Metastatic Liver Carcinoma in the Lung (tissue), 2 donors: ENCODE data around the genes DEFB129, TBC1D20 and TMEM74B.

DNA sequence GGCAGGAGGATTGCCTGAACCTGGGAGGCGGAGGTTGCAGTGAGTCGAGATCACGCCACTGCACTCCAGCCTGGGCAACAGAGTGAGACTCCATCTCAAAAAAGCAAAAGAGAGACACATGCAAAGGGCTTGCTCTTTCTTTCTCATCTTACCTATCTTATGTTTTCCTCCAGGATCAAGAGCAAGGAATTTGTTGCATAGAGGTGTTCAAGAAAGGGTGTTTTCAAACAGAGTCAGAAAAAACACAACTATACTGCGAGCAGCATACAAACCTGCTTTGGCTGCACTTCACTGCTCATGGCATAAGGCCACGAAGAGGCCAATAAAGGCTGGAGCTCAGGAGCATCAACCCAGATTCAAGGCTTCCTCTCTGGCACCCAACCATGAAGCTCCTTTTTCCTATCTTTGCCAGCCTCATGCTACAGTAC is at the start of gene DEFB129:
Gene DEFB129 (plus strand): TSS at position 353 of the 428 bp plus-strand sequence.
- PRO-cap, 2 experiments = no peak in any of the 2 experiments

- PRO-cap, 2 experiments = no peak in any of the 2 experiments
These were observed 3.0 kb upstream of the SOX12 start for GRCh38 chr20:322157-322877.

DNA sequence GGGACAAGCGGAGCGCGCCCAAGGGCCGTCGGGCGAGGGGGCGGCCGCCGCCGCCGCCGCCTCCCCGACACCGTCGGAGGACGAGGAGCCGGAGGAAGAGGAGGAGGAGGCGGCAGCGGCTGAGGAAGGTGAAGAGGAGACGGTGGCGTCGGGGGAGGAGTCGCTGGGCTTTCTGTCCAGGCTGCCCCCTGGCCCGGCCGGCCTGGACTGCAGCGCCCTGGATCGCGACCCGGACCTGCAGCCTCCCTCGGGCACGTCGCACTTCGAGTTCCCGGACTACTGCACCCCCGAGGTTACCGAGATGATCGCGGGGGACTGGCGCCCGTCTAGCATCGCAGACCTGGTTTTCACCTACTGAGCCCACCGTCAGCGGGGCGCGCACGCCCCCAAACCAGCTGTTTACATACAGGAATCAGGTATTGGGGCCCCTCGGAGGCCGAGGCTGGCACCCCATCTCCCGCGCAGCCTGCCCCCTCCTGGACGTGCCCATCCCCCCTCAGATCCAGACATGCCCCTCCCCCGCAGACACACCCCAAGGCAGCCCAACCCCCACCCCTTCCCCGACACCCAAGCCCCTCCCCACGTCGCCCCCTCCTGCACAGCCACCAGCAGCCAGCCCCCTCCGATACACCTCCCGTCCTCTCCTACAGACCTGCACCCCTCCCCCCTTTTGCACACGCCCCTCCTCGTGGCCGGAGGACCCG is 1.3 kb downstream of the SOX12 start:
- PRO-cap, 2 experiments = peak in 1 of 2 experiments; most common minus-strand start position 270 of the sequence (in 1)

DNA sequence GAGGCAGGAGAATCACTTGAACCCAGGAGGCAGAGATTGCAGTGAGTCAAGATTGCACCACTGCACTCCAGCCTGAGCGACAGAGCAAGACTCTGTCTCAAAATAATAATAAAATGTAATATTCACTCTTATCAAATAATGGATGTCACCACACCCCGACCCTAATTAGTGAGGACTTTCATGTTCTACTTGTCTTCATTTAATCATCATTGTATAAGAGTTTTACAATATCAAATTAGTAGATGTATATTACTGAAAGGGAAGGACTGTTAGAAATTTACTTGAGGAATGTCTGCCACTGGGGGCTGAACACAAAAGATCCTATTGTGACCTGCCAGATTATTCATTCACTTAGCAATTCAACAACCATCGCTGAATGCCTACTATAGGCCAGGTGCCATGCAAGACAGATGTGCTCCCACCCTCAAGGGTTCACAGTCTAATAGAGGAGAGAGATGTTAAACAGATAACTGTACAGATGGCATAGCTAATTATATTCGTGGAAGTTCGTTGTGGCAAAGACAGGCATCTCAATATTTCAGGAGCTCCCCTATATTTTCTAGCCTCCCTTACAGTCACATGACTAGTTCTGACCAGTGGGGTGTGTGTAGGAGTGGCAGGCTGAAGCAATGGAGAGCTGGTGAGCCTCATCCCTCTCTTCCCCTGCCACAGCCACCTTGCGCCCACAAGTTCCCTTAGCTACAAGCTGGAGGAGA is 8.0 kb upstream of the RBCK1 start:
- PRO-cap, 2 experiments = no peak in any of the 2 experiments

DNA sequence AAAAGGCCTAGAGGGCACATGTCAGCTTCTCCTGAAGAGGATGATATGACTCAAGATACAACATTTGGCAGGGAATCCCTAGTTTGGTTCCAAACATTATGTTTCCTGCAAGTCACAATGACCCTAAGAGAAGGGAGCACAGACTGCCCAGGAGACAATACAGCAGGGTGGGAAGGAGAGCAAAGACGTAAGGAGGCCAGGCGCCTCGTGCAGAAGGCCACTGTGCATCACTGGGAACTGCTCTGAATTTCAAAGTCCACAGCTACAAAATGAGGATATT is 17.2 kb downstream of the TBC1D20 start:
- PRO-cap, 2 experiments = no peak in any of the 2 experiments

DNA sequence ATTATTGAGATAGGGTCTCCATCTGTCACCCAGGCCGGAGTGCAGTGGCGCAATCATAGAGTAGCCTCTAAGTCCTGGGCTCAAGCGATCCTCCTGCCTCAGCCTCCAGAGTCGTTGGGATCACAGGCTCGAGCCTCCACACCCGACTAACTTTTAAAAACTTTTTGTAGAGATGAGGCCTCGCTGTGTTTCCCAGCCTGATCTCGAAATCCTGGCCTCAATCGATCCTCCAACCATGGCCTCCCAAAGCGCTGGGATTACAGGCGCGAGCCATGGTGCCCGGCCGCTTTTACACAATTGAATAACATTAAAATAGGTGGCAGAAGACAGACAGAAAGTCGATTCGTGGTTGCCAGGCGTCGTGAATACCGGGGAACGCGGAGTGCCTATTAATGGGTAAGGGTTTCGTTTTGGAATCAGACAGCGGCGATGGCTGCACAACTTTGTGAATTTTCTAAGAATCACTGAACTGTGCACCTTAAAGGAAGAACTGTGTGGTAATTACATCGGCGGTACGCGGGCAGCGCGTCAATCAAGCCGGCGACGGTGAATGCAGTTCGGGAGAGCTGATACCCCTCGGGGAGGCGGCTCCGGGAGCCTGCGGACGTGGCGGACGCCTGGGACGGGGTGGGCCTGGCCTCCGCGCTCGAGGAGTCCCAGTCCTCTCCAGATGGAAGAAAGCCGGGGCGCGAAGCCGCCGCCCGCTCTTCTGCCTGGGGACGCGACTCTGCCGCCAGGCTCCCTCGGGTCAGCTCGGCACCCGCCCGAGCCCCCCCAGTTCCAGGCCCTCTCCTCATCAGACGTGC is 753 bp downstream of the TBC1D20 start:
- PRO-cap, 2 experiments = peak in 2 of 2 experiments; most common plus-strand start position 669 of the sequence (in 2); most common minus-strand start position 299 of the sequence (in 1)

- PRO-cap, 2 experiments = peak in 2 of 2 experiments; most common plus-strand start chr20:462618 (in 2); most common minus-strand start chr20:462504 (in 1)
These were observed at the start of gene TBC1D20 for GRCh38 chr20:462183-462765. Gene TBC1D20 (minus strand): TSS chr20:462533.

DNA sequence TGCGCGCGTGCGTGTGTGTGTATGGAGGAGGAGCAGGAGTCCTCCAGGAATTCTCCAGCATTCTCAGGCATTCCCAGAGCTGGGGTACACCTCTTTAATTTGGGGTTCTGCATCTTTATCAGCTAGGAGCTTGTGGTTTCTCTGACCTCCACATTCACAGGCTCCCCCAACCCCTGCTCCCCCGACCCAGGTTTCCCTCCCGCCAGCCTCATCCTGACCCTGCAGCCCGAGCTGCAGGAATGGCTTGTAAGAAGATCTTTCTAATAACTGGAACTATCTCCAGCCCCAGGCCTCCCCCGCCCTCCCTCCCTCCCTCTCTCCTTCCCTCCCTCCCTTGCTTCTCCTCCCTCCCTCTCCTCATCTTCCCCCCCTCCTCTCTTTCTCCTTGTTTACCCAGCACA is 3.2 kb downstream of the SCRT2 start:
- PRO-cap, 2 experiments = no peak in any of the 2 experiments

DNA sequence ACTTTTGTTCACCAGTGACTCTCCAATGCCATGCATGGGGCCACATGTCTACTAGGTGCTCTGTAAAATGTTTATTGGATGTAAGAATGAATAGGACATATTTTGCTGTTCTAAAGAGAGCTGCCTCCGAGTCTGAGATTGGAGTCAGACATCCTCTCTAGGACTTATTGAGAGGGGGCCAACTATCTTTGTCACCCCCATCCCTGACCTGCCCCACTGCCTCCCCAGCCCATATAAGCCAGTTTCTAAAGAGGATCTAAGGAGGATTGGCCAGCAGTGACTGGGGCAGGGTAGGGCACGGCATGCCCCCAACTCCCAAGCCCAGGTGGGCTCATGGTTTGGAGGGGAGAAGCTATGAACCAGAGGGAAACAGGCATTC is 16.6 kb downstream of the RSPO4 start:
- PRO-cap, 2 experiments = no peak in any of the 2 experiments

GRCh38 chr20:1184523-1185762 is at the start of gene TMEM74B:
Gene TMEM74B (minus strand): TSS chr20:1184981.
- PRO-cap, 2 experiments = peak in 1 of 2 experiments; most common plus-strand start chr20:1184960 (in 1)

DNA sequence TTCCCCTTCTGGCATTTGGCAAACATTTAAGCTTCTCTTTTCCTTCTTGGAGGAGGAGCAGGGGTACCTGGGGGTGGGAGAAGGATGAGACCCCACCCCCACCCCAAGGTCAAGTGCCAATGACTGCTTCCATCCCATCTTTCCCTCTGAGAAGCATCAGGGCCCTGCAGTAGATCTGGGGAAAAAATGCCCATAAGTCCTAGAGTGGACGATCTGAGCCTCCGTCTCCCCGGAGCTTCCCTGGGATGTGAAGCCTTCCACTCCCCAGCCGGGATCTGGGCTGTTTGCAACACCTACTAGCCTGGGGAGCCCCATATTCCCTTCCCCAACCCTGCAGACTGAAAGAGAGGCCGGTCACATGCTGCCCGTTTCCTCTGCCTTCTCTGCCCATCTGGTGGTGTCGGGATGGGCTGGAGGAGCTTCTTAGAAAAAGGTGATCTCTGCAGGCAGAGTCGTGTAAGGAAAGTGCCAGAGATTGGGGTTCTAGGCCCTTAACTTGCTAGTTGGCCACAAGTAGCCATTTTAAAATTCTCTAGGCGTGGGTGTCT is 1.0 kb downstream of the SNPH start:
- PRO-cap, 2 experiments = no peak in any of the 2 experiments

DNA sequence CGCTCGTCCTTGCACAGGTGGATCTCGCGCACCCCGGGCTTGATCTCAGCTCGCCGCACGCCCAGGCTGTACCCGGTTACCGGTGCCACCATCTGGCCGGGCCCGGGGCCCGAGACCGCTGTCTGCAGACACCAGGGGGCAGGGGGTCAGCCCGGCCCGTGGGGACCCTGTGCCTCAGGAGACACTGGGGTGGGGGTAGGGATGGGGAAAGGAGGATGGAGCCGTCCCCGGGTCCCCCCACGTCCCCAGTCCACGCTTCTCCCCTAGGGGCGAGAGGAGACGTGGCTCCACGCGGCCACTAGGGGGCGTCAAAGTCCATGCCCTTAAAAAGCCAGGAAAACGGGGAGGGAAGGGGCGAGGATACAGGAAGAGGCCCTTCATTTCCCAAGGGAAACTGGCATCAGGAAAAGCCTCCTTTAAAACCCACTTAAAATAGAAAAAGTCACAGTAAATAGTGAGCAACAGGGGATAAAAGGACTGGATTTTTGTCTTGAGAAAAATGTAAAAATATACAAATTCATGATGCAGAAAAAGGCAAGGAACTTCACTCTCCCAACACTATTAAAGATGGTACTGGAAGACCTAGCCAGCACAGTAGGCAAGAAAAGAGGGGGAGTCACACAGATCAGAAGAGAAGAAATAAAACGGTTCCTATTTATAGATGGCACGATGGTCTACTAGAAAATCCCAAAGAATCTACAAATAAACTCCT is 15.4 kb downstream of the SDCBP2 start:
- PRO-cap, 2 experiments = no peak in any of the 2 experiments

DNA sequence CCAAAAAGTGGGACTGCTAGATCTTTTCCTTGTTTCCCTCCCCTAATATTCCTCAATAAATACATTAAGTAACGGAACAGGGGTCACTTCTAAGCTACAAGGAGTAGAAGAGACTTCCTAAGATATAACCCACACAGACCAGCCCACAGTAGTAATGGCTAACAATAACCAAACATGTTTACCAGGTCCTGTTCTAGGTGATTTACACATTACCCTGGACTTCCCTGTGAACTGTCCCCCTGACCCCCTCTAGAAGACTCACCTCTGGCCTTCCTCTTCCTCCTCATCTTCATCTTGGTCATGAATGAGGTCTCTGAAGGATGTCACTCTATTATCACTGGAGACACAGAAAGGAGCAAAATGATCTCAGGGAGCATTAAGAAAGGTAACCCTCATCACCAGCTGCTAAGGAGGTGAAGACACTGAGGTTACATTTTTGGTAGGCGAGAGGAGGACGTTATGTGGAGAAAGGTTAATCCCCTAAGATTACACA is 8.7 kb downstream of the NSFL1C start:
- PRO-cap, 2 experiments = no peak in any of the 2 experiments

DNA sequence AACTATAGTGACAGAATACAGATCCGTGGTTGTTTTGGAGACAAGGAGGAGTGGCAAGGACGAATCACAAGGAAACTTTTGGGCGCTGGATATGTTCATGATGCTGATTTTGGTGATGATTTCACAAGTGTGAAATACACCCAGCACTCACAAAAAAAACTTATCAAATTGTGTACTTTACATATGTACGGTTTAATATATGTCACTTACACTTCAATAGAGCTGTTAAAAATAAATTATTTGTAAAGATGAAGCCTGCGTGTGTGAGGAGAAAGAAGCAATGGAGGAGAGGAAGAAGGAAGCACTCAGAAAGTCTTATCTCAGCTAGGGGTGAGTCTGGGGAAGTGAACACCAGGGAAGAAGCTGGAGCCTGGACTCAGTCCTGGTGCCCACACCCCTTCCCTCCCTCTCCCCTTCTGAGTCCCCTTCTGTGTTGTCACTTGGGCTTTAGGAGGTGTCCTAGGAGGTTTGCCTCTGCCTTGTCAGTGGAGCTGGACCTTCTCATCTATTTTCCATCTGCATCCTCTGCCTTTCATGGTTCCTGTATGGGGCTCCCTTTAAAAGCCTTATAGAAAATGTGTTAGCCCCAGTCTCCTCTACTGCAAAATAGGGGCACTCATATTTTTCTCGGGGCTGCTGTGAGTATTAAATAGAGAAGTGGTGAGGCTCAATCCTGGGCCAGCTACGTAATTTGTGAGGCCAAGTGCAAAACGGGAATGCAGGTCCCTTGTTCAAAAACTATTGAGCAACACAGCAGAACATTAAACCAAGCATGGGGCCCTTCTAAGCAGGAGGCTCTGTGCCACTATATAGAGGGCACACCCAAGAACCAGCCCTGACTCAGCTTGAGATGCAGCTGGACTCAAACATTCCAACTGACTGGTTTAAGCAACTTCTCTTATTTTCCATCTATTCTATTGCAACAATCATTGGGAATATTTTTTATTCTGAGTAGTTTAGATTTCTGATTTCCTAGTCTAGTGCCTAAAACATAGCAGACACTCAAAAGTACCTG is 1.8 kb downstream of the SIRPB2 start:
- PRO-cap, 2 experiments = peak in 1 of 2 experiments; most common plus-strand start position 790 of the sequence (in 1); most common minus-strand start position 608 of the sequence (in 1)

DNA sequence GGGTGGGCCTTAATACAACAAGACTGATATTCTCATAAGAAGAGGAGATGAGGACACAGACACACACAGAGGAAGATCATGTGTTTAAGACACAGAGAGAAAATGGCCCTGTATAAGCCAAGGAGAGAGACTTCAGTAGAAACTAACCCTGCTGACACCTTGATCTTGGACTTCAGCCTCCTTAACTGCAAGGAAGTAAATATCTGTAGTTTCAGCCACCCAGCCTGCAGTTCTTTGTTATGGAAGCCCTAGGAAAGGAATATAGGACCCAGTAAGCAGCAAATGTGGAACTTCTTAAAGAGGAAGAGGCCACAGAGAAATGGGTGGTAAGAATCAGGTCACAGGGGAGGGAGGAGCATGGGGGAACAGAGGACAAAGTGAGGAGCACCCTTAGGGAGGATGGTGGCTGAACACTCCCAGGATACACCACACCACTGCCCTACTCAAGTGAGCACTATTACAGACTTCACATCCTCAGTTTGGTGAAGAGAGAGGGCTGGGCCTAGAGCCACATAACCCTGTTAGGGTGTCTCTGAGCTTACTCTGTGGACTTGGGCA is 735 bp downstream of the SIRPB1 start:
- PRO-cap, 2 experiments = no peak in any of the 2 experiments

- PRO-cap, 2 experiments = no peak in any of the 2 experiments
These were observed 6.3 kb upstream of the SIRPG start for GRCh38 chr20:1663856-1664227.

DNA sequence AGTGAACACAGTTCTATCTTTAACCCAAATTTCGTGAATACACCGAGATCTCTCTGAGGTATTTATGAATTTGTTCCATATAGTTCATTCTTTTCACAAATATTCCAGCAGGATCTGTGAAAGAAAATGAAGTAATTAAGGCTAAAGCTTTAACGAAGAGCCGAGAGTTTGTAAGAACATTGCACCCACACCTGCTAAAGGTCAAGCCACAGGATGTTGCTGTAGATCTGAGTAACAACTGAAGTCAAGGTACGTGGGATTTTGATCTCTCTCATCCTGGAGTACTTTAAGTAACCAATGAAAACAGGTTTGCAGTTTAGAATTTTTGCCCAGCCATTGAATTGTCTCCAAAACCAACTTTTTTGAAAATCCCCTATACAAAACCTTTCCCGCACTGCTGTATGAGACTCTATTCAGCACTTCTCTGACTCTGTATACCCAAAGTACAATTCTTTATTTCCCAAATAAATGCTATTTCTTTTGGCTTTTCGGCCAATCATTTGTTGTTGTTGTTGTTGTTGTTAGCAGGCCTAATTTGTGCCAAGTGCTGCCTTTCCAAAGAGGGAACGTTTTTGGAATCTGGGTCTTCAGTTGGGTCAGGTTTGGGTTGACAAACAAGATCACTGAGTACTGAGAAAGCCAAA is 14.8 kb upstream of the SIRPG start:
- PRO-cap, 2 experiments = no peak in any of the 2 experiments

DNA sequence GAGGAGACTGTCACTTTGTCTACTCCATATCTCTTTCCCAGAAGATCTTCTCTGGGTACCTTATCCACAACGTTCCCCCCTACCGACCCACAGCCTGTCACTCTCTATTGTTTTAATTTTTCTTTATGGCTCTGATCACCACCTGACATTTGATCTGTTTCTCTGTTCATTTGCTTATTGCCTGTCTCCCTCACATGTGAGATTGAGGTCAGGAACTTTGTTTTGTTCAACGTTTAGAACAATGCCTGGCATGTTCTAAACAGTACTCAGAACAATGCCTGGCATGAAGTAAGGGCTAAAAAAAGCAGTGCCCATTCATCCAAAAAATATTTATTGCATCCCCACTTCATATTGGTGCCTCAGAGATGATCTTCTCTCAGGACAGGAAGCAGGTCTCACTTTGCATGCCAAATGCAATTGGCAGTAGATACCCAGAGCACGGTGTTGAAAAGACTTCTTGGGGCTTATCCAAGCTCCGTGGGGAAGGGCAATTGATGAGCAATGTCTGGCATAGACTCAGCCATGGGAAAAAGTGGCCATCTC is 78.9 kb upstream of the SIRPA start:
- PRO-cap, 2 experiments = no peak in any of the 2 experiments

DNA sequence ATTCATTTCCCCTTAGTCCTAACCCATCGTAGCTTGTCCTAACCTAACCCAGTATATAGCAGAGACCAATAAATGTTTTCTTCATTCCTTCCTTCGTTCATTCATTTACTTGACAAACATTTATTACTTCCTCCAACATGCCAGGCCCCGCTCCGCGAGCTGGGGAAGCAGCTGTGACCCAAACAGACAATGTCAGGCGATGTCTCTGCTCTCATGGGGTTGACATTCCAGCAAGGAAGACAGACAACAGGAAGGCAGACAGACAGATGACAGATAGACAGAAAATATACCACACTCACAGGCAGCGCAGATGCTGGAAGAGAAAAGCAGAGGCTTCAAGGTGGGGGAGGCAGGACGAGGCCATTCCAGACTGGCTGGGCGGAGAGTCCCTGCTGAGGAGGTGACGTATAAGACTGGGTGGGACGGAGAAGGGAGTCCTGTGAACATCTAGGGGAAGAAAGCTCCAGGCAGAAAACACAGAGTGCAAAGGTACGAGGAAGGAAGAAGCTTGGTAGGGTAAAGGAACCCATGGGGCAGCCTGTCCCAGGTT is 33.7 kb upstream of the SIRPA start:
- PRO-cap, 2 experiments = no peak in any of the 2 experiments

DNA sequence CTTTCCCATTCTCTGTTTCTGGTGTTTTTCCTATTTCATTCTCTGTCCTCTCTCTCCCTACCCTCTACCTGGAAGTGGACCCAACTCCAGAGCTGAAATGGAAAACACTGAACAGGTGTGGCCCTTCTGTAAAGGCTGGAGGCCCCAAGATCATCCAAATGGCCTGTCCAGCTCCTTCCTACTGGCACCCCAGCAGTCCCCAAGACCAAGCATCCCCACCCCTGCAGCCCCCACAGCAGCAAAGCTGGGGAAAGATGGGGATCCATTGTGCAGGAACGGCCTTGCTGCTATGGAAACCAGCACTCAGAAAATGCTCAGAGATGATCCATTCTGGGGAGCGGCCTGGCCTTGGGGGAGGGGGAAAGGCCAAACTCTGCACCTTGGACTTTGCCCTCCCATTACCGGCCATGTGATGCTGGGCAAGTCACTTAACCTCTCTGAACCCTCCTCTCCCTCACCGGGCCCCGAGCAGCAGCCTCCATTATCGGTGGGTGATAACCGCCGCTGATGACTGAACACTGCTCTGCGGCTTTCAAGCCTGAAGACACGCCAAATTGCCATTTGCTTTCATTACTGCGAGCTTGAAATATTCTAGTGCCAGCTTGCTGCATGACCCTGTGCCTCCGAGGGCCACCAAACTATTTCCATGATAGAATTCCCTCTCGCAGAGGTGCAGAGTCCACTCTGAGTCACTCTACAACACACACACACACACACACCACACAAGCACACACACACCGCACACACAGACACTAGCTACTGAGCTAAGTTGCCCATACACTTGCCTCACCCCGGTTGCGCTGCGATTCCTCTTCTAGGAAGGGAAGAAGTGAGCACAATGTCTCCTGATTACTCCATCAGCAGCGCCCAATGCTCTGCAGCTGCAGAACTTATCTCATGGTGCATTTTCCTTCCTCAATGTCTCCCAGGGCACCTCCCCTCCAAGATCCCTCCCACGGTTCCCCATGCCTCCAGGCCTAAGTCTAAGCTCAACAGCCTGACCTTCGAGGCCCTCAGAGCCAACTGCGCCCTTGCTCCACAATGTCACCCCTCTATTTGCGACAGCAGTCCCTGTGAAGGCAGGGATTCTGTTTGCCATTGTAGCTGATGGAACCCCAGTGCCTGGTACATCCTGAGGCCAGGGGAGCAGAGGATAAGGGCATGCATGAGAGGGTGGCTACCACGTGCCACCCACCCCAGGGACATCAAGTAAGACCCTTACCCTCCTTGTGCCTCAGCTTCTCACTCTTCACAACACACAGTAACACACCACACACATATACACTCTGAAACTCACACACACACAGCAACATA is 20.5 kb upstream of the SIRPA start:
- PRO-cap, 2 experiments = no peak in any of the 2 experiments